Placental epithelial cell (primary cell): ENCODE measurements around the gene ITPRID1.

- CAGE, long polyA plus RNA, result no peak
Observed at GRCh38 chr7:29932157-29932476, 57.5 kb downstream of the SCRN1 start.

DNA sequence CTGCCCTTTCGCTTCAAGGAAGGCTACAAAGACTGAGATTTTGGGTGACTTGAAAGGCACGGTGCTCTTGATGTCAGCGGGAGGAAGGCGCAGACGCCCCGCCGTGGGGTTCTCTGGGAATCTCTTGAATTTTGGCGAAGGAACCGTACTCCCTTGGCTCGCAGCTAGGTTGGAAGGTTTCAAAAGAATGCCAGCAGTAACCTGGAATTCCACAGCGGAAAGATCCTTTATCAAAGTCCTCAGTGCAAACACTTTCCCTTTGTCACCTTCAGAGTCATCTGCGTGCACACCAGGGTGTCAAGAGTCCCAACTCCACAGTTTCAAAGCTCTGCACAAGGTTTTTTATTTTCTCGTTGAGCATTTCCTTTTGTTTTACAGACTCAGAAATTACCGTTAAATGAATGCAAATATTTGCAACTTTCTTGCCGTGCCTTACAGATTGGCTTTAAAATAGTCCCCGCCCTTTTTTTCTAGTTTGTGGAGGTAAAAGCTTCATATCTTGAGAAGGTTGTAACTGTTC is 864 bp downstream of the PLEKHA8 start:
- CAGE, long polyA plus RNA, result no peak

- CAGE, long polyA plus RNA, result no peak
Observed at GRCh38 chr7:30098280-30098735, 36.5 kb upstream of the MTURN start.

DNA sequence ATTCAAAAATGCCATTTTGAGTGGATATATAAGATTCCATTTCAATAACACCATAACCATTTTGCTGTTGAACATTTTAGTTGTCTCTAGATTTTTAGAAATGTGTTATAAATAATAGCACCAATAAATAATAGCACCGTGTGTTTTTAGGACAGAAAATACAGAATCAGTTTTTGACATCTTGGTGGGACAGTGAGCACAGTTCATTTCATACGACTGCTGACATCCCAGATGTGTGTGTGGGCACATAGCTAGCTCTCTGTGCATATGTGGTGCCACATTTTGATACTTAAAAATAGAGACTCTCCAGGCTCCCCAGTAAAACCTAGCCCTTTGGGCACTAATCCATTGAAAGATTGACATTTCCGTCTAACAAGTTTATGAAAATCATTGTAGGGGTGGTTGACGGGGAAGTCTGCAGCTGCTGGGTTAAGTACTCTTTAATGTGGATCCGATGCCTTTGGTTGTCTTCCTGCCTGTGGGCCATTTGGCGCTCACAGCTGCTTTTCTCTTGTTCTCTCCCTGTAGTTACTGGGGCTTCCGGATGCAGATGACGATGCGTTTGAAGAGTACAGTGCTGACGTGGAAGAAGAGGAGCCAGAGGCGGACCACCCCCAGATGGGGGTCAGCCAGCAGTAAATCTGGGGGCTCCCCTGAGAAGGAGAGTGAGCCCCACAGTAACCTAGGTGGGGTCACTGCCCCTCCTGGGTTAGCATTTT is 22.3 kb downstream of the MTURN start:
- CAGE, long polyA plus RNA, result no peak

- CAGE, long polyA plus RNA, result no peak
Observed at GRCh38 chr7:30162638-30163221, 27.9 kb downstream of the MTURN start.

DNA sequence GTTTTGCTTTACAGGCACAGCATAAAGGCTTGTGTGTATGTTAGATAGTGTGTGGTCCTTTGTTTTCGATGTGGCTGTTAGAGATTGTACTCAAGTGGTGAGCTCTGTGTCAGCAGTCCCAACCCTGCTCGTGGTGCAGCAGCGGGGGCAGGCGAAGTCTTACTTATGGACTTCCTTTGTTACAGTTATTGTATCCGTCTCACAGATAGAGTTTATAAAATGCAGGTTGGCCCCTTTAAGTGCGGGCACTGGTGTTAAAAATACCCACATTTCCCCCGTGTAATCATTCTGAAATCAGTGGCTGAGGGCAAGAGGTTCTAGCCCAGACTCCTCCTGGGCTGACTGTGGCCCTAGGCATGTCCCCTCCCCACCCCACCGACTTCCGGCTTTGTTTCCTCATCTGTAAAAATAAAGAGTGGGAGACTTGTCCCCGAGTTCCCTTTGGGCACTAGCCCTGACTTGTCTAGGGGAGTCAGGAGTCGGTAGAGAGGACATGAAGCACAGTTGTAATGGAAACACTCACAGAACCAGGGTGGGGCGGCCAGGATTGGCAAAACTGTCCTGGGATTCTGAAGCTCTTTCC is 28.6 kb downstream of the MTURN start:
- CAGE, long polyA plus RNA, result no peak

GRCh38 chr7:30168891-30169688 is 34.3 kb downstream of the MTURN start:
- CAGE, long polyA plus RNA, result no peak

GRCh38 chr7:30250426-30250783 is 34.0 kb upstream of the ZNRF2 start:
- CAGE, long polyA plus RNA, result no peak

DNA sequence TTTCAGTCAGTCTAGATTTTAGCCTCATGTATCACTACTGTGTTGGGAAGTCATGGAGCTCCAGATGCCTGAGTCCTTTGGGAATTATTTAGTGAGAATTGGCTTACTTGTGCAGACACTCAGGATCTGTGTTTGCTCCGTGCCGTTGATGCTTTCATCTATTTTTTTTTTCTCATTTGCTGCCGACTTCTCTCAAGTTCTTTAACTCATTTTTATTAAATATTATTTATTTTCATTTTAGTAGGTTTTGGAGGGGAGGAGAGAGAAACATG is 36.8 kb downstream of the ZNRF2 start:
- CAGE, long polyA plus RNA, result no peak

GRCh38 chr7:30371817-30372662 is 87.6 kb downstream of the ZNRF2 start:
- CAGE, long polyA plus RNA, result no peak

DNA sequence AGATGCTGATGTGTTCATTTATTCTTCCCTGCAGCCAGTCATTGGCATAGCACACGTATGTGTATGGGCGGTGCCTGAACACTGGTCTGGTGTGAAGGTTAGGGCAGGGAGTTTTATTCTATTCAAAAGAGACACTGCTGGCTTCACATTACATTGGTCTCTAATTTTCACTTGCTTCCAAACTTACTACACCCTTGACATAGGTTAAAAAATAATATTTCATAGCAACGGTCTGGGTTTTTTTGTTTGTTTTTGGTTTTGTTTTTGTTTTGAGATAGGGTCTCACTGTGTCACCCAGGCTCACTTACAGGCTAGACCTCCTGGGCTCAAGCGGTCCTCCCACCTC is 57.8 kb downstream of the NOD1 start:
- CAGE, long polyA plus RNA, result no peak

- CAGE, long polyA plus RNA, result no peak
Observed at GRCh38 chr7:30468835-30469243, 9.7 kb downstream of the NOD1 start.

GRCh38 chr7:30633552-30634167 is 39.0 kb downstream of the GARS1 start:
- CAGE, long polyA plus RNA, result no peak

DNA sequence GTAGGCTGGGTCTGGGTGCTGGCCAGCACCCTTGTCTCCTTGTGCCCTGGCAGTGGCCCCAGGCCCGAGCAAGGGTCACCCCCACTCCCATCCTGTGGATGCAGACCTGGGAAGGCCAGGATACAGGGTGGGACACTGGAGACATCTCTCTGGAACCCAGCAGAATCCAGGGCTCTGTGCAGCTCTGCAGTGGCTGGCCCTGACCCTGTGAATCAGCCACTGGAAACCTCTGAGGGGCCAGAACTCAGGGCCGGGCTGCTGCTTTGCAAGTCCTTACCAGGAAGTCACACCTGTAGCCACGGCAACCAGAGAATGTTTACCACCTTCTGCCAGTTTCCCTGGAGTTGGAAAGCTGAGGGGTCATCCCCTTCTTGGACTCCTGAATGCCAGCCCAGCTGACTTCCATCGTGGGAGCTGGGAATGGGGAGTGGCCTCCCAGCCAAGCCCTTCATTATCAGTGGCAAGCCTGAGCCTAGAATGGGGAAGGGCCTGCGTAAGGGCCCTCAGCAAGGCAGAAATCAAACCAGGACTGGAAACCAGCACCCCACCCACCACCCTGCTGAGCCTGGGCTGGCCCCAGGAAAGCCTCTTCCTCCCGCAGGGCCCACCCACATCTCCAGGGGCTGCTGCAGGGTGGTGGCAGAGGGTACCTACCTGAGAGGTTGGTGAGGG is 6.4 kb upstream of the CRHR2 start:
- CAGE, long polyA plus RNA, result no peak

DNA sequence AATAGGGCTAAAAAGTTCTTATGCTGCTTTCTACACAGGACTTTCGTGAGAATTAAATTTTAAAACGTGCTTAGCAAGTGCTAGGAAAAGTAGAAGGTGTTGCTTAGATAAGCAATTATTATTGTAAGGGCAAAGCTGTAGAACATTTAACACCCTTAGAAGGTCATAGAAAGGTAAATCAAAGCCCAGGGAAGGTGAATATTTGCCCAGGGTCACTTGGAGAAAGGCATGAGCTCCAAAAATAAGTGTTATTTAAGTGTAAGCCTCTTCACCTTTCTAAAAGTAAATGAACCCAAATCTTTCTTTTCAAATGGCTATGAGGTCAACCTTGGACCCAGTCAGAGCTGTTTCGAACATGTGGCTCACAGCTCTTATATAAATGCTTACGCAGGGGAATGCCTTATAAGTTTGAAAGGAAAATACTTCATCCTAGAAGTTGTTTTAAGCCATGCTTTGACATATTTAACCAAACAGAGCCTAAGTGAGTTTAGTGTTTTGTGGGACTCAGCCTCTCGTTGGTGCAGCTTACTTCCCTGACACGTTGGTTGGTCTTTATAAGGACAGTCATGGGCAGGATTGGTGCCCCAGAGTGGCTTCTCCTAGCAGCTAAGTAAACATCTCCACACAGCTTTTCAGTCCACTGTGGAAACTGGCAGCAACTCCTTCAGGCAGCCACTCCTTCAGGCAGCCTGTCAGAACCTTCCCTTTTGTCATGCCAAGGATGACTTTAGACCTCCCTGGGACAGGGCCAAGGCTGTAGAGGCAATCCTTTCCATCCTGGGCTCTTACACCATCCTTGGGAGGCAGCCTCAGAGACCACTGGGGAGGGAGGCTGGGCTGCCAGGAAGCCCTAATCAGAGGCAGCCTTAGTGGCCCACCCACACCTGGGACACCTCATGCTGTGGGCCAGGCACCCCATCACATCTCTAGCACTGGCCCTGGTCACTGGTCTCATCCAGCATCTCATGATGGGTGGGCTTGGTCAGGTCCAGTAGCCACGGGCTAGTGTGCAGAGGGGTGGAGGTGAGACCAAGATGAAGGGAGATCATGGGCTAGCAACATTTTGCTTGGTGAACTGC is 43.6 kb downstream of the MINDY4 start:
- CAGE, long polyA plus RNA, result no peak

DNA sequence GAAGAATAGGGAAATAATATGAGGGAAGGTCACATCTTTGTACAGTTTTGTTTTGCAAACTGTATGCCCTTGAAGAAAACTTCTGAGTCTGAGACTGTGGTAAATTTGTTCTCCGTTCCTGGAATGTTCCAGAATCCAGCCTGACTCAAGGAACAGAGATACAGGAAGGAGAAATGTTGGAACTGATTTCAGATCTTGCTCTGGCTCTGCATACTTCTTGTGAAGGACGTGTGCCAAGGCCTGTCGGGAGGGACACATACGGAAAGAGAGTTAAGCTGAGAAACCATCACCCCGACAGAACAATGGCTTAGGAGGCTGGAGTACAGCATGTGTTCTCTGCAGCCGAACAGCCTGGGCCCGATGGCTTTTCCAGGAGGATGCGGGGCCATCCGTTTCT is 45.0 kb downstream of the MINDY4 start:
- CAGE, long polyA plus RNA, result no peak

DNA sequence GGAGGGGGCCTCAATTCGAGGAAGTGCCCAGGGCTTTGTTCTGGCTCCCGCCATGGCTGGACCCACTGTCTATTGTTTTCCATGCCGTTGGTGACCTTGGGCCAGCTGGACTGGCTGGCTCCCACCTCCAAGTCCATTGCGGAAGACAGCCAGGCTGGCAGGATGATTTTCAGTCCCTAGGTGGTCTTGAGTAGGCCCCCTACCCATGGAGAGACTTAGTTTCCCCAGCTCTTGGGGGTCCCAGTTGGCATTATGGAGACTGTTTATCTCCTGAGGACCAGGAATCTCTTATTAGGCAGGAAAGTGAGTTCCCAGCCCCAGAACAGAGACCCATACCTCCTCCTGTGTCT is 13.1 kb upstream of the AQP1 start:
- CAGE, long polyA plus RNA, result no peak

GRCh38 chr7:30970497-30971122 is 6.9 kb downstream of the GHRHR start:
- CAGE, long polyA plus RNA, result no peak

DNA sequence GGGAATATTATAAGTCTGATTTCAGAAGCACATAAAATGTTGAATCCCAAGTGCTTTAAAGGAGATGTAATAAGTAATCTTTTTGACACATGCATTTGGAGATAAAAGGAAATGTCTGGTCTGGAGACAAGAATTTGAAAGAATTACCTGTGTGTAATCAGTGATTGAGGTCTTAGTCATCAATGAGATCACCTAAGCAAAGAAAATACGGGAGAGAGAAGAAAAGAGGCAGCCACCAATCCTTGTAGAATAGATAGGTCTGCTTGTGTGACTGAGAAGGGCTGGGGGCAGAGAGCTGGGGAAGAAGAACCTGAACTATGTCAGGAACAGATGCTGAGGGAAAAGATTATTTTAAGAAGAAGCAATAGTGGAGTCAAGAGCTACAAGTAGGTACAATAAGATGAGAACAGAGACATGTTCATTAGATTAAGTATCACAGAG is 49.3 kb upstream of the ITPRID1 start:
- CAGE, long polyA plus RNA, result no peak

DNA sequence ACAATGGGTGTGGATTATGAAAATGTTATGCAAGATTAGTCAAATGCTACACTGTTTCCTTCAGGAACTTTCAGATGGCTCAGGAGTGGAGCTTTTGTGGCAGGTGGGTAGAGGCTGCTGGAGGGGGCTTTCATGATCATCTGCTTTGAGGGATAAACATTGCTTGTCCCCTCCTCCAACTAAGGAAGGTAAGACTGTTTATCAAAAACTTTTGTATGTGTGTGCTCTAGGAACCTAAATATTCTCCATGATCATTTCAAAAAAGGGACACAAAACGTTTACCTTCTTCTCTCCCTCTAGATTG is at the start of gene ITPRID1:
TSS of gene ITPRID1 (plus strand) at position 73 of the 304 bp plus-strand sequence.
- CAGE, long polyA plus RNA, result no peak